HGPS cell (cell line): ENCODE measurements around a stretch of chr3.

- RRBS = no CpG with 5 or more reads among the region's 8 CpGs
These were observed 29.9 kb downstream of the TBC1D5 start for GRCh38 chr3:17712185-17713186.

DNA sequence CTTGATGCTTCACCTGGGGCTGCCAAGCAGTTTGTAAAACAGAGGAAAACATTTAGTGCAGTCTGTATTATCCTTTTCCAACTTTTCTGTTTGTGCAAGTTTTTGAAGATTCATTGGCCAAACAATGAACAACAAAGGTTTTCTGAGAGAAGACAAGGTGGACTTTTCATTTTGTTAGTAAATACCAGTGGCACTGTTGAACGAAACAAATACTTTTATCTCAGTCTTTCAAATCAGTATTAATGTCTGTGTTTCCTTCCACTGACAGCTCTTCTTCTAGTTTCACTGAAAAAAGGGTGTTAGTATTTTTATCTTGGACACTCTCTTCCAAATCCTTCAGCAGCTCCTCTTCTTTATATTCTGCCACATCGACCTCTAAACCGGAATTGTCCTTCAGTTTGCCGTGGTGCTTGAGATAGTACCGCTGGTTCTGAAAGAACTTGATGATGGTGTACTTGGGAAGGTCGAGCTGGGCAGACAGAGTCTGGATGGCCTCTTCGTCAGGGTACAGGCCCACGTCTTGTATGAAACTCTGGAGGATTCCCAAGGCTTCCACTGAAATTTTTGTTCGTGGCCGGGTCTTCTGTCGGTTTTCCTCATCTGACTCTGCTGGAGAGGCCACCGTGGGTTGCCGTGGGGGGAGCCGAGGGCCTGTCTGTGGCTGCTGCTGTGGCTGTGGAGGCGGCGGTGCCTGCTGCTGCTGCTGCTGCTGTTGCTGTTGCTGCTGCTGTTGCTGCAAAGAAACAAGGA is 76.0 kb downstream of the SATB1 start:
- RRBS = no CpG with 5 or more reads among the region's 16 CpGs

- RRBS = no CpG with 5 or more reads among the region's 34 CpGs
These were observed 1.5 kb downstream of the SATB1 start for GRCh38 chr3:18423293-18424396.

DNA sequence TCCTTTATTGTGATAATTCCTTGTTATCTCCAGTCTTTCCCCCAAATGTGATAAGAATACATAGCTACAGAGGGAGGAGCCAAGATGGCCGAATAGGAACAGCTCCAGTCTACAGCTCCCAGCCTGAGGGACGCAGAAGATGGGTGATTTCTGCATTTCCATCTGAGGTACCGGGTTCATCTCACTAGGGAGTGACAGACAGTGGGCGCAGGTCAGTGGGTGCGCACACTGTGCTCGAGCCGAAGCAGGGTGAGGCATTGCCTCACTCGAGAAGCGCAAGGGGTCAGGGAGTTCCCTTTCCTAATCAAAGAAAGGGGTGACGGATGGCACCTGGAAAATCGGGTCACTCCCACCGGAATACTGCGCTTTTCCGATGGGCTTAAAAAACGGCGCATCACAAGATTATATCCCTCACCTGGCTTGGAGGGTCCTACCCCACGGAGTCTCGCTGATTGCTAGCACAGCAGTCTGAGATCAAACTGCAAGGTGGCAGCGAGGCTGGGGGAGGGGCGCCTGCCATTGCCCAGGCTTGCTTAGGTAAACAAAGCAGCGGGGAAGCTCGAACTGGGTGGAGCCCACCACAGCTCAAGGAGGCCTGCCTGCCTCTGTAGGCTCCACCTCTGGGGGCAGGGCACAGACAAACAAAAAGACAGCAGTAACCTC is 91.0 kb upstream of the SATB1 start:
- RRBS = no CpG with 5 or more reads among the region's 22 CpGs

DNA sequence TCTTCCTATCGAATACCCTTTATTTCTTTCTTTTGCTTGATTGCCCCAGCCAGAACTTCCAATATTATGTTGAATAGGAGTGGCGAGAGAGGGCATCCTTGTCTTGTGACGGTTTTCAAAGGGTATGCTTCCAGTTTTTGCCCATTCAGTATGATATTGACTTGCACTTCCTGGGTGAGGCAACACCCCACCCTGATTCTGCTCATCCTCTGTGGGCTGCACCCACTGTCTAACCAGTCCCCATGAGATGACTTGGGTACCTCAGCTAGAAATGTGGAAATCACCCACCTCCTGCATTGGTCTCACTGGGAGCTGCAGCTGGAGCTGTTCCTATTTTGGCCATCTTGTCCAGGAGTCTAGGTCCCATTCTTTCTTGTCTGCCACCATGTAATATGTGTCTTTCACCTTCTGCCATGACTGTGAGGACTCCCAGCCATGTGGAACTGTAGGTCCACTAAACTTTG is 44.8 kb upstream of the KCNH8 start:
- RRBS = no CpG with 5 or more reads among the region's 3 CpGs

DNA sequence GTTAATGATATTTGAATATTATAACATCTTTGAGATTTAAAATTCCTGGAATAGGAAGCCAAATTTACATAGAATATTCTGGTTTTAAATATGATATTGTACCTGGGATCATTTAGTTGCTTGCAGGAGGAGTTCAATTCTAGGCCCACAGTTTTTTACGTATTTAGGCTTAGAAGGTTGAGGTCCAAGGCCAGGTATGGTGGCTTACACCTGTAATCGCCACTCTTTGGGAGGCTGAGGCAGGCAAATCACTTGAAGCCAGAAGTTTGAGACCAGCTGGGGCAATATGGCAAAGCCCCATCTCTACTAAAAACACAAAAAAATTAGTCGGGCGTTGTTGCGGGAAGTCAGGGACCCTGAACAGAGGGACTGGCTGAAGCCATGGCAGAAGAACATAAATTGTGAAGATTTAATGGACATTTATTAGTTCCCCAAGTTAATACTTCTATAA is 24.6 kb downstream of the PP2D1 start:
- RRBS = no CpG with 5 or more reads among the region's 5 CpGs

DNA sequence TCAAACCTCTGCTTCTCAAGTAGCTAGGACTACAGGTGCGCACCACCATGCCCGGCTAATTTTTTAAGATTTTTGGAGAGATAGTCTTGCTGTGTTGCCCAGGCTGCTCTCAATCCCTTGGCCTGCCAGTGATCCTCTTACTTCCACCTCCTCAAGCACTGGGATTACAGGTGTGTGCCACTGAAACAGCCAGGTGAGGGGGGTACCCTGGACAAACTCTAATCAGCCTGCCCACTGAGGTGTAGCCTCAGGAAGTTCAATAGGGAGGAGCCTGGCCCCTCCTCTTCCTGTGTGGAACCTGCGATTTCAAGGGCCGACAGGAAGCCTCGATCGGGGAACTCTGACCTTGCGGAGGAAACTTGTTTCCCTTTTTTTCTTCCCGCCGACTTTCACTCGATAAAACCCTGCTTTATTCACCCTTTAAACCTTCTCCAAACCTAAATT is 208.5 kb downstream of the ZNF385D start:
- RRBS = no CpG with 5 or more reads among the region's 10 CpGs

DNA sequence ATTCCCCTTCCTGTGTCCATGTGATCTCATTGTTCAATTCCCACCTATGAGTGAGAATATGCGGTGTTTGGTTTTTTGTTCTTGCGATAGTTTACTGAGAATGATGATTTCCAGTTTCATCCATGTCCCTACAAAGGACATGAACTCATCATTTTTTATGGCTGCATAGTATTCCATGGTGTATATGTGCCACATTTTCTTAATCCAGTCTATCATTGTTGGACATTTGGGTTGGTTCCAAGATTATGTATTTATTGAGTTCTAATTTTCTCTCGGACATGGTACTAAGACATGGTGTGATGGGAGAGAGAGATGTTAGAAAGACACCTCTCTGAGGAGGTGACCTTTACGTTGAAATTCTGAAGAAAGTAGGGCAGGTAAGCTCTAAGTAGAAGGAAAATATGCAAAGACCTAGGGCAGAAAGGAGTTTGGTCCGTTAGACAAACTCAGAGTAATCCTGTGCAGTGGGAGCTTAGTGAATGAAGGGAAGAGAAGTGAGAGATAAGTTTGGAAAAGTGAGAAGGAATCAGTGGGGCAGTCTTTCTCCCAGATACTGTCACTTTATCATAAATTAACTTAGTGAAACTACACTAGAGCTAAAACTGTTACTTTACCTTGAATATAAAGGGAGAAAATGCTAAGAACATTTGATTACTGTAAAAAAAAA is 176.4 kb downstream of the UBE2E2 start:
- RRBS = no CpG with 5 or more reads among the region's 5 CpGs

DNA sequence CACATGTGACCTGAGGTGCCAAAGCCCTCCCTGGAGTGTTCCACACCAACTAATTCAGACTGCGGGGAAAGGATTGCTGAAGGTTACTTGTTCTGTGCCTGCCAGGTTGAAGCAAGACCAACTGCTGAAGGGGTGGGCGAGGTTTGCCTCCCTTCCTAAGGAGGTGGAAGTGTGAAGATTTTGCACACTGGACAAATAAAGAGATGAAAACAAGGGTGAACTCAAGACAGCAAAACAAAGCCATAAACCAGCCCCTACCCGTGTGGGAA is 155.2 kb upstream of the UBE2E1 start:
- RRBS = no CpG with 5 or more reads among the region's 3 CpGs

DNA sequence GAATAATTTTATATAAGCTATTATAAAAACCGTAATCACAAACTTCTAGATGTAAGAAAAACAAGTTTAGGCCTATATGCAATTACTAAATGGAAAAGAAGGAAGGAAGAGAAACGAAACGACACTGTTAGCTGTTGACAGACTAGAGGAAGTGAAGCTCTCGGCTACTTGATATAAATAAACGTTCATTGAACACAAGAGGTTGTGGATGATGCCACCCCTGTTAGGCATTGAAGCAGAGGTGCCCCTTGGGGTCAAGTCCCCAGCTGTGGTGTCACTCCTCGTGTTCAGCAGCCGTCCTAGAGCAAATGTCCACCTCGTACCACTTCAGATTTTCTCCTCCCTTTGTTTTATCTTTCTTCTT is 146.5 kb upstream of the UBE2E1 start:
- RRBS = no CpG with 5 or more reads among the region's 8 CpGs

DNA sequence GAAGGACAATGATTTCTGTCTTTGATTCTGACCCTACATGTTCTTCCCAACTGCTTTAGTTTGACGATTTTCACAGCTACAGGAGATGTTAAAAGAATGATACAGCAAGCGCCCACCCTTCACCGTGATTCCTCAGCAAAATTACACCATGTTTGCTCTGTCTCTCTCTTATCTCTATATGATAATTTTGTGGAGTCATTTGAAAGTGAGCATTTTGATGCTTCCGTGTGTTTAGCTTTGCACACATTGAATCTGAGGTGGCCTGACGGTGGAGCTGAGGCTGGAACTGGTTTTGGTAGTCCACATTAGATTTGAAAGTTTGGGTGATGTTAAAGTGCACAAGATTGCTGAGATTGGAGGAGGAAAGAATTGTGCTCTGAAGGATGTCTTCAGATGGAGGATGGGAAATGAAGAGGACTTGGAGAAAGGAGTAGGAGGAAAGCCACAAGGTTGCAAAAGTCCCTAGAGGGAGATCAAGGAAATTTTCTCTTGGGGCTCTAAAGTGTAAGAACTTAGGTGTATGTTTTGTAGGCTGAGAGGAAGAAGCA is 12.7 kb downstream of the UBE2E1 start:
- RRBS = no CpG with 5 or more reads among the region's 5 CpGs

DNA sequence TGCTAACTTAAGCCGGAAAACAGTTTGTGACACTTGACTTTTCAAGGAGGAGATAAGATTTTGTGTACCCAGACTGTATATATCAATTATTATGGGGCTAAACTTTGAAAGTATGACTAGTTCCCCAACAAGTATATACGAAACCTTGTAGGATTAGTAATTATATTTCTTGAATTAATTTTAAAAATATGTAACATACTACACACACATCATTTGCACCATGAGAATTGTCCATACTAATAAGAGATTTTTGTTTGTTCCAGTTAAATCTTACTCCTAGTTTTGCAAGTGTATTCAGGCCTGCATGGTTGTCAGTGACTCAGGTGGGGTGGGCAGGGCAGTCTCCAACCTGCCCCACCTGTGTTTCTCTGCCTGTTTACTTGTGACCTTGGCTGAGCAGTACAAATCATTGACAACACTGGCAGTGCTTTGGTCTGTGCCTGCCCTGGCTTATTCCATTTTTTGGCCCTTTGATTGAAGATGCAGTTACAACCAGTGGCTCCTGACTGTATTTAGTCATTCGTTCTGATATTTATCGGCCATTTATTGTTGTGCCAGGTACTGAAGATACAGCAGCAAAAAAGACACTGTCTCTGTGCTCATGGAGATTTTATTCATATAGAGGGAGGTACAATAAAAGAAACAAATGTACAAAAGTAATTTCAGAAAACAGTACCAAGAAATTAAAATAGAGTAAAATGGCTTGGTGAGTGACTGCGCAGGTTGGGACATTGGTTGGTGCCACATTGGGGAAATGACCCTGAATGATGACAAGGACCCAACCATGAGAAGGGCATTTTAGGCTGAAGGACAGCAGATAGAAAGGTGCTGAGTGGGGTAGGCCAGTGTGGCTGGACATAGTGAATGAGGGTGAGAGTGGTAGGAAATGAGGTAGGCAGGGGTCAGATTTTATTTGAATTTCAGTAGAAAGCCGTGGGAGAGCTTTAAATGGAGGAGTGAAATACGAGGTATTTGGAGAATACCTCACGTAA is 19.4 kb downstream of the UBE2E1 start:
- RRBS = no CpG with 5 or more reads among the region's 8 CpGs

DNA sequence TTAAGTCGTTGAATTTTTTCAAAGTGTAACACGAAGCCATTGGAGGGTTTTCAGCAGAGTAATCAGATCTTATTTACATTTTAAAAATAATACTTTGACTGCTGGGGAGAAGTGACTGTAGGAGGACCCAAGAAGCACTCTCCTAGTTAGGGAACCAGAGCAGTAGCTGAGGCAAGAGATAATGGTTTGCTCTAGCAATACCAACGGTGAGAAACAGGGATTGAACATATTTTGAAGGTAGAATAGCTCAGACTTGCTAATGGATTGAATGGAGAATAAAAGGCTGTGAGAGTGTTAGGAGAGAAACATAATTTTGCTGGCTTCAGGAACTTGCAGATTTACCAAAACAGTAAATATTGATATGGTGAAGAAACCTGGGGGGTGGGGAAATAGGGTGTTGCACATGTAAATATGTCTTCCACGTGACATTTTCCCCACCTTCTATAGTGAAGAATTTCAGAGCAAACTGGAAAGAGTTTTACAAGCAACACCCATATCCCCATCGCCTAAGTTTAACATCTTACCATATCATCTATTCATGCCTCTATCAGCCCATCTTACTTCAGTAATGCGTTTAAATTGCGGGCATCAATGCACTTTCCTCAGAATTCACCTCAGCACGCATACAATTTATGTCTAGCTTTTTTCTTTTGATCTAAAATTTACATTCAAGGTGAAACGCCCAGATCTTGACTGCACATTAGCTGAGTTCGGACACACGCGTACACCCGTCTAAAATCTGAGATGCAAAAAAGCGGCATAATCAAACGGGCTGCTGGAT is 1.0 kb upstream of the NR1D2 start:
- RRBS = no CpG with 5 or more reads among the region's 15 CpGs

- RRBS = no CpG with 5 or more reads among the region's 3 CpGs
These were observed 1.6 kb downstream of the NR1D2 start for GRCh38 chr3:23946756-23946948.

DNA sequence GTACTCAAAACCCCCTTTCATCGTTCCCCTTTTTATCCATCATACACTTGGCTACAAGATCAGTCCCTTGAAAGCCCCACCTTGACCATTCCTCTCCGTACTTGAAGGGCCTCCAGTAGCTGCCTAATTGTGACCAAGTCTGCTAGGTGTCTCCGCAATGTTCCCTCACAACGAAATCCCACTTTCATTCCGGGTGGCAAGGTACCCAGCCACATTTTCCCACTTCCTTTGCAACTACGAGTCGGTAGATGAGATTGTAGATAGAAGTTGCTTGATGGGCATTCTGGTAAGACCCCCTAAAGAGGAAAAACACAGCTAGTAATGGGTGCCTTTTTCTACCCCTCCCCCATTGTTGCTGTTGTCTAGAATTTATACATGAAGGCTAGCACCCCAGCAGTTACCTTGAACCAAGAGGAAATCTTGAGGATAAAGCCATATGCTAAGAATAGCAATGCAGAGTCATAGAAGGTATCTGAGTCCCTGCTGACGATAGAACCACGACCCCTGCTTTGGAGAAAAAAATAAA is 162.7 kb downstream of the THRB start:
- RRBS = no CpG with 5 or more reads among the region's 9 CpGs

DNA sequence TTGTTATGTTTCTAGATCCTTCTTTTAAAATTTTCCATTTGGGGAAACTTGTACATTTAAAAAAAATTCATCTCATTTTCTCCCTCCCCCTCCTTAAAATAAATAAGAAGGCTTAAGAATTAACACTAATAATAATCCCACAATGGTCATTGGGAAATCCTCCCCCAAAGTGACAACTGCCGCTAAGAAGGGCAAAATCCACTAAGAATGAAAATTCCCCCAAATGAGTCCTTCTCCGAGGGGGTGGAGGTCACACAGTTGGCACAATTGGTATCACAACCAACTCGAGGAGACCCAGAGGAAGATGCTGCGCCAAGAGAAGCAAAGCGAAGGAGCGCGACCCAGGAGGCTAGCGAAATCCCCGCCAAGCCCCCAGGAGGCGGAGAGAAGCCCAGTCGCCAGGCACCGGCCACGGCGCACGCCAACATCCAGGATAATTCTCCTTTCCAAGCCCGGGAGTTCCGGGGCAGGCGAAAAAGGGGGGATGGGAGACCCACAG is 907 bp downstream of the THRB start:
- RRBS = no CpG with 5 or more reads among the region's 18 CpGs

DNA sequence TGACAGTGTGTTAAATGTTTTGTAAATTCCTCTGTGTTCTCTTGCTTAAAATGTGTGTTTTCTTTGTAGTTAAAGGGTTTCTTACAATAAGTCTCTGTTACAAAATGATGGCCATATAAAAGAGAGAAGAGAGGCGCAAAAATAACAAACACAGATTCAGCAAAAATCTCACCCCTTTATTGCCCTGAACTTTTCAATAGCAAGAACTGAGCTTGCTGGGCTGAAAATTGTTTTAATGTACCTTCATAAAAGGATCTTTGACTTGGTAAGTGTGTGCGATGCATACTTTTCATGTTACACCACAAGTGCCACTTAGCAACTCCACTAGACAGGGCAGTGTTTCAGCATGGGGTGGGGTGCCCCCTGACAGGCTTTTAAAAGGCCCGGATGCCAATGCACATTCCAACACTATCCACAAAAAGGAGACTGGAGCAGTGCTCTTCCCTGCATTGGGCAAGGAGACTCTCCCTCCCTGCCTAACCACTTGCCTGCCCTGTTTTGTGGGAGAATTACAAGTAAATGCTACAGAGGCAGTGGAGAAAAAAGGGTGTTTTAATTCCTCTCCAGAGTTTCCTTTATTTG is 1.8 kb upstream of the RARB start:
- RRBS = no CpG with 5 or more reads among the region's 3 CpGs

- RRBS = no CpG with 5 or more reads among the region's 1 CpG
These were observed 46.0 kb downstream of the RARB start for GRCh38 chr3:25474072-25474487.

GRCh38 chr3:25592143-25592986 is 72.3 kb downstream of the TOP2B start:
- RRBS = no CpG with 5 or more reads among the region's 5 CpGs

- RRBS = no CpG with 5 or more reads among the region's 6 CpGs
These were observed 38.8 kb upstream of the NEK10 start for GRCh38 chr3:27407624-27408818.